Colonic mucosa (tissue), 1 donor: ENCODE results near the gene ZC2HC1B.

DNA sequence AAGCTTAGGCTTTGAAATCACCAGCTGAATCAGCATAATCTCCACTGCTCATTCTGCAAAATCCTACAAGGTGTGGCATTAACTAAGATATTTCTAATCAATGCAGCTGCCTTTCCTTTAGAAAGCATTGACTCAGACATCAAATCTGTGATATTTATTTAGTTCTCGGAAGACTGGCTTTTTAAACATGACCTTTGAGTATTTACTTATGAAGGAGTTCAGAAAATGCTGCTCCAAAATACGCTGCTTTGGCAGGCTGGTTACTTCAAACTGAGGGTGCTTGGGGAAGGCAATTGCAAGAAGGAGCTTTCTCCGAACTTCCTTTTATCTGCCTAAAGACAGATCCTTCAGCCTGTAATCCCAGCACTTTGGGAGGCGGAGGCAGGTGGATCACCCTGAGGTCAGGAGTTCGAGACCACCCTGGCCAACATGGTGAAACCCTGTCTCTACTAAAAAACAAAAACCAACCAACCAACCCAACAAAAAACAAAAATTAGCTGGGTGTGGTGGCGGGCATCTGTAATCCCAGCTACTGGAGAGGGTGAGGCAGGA, 23.8 kb upstream of the FUCA2 start:
- PRO-cap = no peak

- PRO-cap = no peak
Measured at GRCh38 chr6:143561624-143562302, 50.2 kb upstream of the FUCA2 start.

- PRO-cap = unidirectional peak, minus-strand start at chr6:143594837
Measured at GRCh38 chr6:143594538-143595214, 83.1 kb upstream of the PHACTR2 start.

GRCh38 chr6:143608005-143608469, 69.7 kb upstream of the PHACTR2 start:
- PRO-cap = no peak

- PRO-cap = no peak
Measured at GRCh38 chr6:143679870-143680576, 2.3 kb downstream of the PHACTR2 start.

- PRO-cap = unidirectional peak, plus-strand start at chr6:143707908; unidirectional peak, plus-strand start at chr6:143707973
Measured at GRCh38 chr6:143707815-143708274, 30.1 kb downstream of the PHACTR2 start.

DNA sequence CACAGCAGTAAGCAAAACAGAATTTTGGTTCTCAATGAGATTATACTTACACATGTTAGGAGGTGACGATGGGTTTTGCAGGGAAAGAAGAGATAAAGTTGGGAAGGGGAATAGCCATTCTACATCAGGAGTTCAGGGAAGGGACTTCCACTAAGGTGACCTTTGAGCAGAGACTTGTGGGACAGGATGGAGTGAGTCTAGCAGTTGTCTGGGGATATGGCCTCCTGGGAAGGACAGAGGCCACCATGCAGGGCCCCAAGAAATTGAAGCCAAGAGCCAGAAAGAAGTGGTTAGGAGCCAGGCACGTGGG, 66.6 kb downstream of the PHACTR2 start:
- PRO-cap = no peak

GRCh38 chr6:143772053-143772626, 71.0 kb upstream of the LTV1 start:
- PRO-cap = no peak

- PRO-cap = no peak
Measured at GRCh38 chr6:143843439-143843961, 362 bp downstream of the LTV1 start.

DNA sequence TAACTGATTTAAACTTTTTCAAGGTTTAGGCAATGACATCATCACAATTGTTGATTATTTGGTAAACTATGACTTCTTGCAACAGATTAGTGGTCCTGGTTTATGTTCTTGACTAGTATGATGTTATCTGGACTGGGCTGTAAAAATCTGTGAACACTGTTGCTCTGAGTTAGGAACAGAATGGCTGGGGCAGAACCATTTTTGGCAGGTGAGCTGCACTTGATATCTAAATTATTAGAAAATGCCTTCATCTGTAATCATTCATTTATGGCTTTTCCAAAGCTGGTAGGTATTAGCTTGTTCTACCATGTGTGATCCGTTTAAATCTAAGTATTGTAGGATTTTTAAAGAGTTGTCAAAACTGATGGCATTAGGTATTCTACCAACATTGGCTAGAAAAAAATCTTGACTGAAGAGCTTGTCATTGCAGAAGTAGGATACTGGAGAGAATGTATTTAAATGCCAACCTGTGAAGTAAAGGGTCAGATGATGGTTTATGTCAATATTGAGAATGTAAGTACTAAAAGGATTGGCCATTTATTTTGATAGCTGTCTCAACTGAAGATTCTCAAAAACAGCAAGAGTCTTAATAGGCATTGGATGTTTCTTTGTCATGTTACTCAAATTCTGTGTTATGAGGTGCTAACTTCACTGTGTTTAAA, at the start of gene ZC2HC1B:
TSS of gene ZC2HC1B (plus strand) at position 115 of the 662 bp plus-strand sequence.
- PRO-cap = no peak

- PRO-cap = no peak
Measured at GRCh38 chr6:143942063-143942716, 65.9 kb downstream of the PLAGL1 start.

GRCh38 chr6:144006690-144007742, 1.0 kb downstream of the PLAGL1 start:
- PRO-cap = bidirectional peak, plus-strand start at chr6:144006893, minus-strand start at chr6:144006744

DNA sequence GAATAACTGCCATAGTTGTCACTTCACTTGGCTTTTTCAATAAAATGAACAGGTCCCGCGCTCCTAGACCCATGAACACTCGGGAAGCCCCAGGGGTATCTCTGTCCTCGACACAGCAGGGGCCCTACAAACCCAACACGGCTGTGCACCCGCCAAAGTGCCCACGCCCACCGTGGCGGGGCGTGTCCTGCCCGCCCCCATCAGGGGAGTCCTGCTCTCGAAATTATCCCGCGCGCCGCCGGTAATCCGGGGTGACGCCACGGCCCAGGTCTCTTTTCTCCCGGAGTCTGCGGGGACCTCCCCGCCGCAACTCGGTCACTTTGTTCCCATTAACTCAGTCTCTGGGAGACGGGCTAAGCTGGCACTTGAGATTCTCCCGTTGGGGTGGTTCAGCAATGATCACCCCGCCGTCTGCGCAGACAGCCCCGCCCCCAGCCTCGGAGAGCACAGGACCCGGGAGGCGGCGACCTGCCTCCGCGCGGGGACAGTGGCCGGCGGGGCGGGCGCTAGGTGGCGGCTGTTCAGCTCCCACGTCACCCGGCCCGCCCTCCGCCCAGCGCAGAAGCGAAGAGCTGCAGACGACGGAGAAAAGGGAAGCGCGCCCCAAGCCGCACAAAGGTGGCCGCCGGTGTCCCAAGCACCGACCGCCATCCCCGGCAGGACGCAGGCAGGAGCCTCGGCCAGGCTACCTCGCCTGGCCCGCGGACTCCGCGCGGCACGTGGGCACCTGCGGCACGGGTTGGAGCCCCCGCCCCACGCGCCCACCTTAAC, 31.6 kb downstream of the SF3B5 start:
- PRO-cap = bidirectional peak, plus-strand start at position 577 of the sequence, minus-strand start at position 486 of the sequence

DNA sequence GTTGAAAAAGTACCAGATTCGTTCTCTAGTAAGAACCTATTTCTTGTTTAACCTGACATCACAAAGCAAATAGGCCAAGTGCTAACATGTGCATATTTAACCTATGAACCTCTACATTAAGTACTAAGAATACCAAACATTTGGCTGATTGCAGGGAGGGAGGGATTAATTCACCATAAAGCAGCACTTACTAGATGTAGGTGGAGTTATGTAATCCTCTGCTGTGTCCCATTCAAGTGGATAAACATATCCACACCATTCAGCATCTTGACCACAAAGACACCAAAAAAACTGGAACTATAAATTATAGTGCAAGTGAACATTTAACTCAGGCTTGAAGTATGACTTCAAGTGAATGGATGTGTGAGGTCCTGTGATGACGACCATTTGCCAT, 10.2 kb downstream of the STX11 start:
- PRO-cap = no peak

GRCh38 chr6:144189172-144189920, 39.0 kb downstream of the STX11 start:
- PRO-cap = no peak

DNA sequence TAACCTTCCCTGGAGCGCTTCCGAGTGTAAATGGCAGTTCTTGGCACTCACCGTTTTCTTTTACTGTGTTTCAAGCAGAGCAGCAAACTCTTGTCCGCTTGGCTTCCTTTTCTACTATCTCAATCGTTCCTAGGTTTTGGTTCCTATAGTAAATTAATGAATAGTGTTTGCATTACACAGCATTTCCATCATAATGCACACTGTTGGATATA, 2.1 kb downstream of the UTRN start:
- PRO-cap = no peak

DNA sequence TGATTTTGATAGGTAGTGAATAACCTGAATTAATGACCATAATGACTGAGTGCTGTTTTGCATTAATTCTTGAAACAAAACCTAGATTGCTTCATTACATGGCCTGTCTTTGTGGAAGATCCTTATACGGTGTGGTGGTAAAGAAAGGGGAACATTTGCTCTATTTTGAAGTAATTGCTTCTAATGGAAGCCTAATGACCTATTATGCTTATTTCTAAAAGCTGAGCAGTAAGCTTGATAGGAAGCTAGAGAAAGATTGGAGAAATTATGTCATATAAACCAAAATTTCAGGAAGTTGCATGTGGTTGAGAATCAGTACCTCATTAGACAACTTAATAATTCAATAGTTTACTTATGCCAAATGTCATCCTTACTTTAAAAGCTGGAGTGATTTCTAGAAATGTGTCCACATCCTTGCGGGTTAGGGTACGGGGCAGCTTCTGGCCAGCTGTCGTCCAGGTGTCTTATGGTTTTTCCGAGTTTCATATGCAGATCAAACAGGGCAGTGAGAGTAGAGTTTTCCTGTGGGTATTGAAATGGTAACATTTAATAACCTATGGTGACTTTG, 310.8 kb downstream of the UTRN start:
- PRO-cap = no peak

DNA sequence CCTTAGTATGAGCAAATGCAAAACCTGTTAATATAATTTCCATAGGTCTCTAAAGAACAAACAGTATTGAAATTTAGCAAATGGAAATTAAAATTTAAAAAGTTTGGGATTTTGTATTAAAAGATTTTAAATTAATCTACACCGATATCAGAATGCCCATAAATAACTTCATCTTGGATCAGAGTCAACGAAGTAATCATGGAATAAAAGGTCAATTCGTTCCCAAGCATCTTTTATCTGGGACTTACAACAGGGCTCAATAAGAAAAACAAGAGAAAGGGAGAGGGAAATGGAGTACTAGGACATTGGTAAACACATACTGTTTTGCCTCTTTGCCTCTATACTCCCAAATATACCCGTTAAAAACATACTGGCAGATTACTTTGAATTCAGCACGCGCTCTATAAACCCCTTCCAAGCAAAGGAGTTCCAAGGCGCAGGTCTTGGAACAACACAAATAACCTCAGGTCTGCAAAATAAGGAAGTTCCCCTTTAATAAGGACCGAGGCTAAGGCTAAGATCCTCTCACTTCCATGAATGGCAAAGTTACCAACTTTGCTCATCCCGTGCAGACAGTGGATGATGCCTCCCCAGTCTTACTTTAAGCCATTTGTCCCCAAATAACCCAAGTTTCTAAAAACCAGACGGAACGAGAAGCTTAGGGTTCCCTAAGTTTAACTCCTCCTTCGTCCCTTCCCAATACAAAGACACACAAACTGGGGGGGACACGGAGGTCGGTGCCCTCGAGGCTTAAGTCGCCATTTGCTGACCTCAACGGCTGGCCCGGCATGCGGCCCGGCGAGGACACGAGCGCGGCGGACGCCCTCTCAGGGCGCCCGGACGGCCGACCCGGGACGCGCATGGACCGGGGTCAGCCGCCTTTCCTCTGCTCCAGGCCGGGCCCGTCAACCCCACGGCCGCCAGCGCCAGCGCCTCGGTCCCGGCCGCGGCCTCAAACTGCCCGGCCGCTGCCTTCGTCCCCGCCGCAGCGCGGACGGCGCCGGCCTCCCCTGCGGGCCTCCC, 713 bp downstream of the FBXO30 start:
- PRO-cap = no peak

- PRO-cap = no peak
Measured at GRCh38 chr6:145815760-145816244, 1.2 kb upstream of the FBXO30 start.

DNA sequence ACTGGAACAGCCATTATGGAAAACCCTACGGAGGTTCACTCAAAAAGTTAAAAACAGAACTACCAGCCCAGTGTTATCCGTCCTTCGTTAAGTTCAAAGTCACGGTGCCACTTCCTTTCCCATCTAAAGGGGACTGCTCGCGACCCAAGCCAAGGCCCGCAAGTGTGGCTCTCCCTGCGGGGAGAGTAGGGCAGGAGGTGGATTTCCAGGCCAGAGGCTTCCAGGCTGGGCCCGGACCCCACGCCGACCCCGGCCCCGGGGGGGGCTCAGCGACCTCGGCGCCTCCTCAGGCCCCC, 571 bp upstream of the RAB32 start:
- PRO-cap = no peak